Right ventricle myocardium (tissue), 1 donor: ENCODE measurements around the gene TRABD2A.

DNA sequence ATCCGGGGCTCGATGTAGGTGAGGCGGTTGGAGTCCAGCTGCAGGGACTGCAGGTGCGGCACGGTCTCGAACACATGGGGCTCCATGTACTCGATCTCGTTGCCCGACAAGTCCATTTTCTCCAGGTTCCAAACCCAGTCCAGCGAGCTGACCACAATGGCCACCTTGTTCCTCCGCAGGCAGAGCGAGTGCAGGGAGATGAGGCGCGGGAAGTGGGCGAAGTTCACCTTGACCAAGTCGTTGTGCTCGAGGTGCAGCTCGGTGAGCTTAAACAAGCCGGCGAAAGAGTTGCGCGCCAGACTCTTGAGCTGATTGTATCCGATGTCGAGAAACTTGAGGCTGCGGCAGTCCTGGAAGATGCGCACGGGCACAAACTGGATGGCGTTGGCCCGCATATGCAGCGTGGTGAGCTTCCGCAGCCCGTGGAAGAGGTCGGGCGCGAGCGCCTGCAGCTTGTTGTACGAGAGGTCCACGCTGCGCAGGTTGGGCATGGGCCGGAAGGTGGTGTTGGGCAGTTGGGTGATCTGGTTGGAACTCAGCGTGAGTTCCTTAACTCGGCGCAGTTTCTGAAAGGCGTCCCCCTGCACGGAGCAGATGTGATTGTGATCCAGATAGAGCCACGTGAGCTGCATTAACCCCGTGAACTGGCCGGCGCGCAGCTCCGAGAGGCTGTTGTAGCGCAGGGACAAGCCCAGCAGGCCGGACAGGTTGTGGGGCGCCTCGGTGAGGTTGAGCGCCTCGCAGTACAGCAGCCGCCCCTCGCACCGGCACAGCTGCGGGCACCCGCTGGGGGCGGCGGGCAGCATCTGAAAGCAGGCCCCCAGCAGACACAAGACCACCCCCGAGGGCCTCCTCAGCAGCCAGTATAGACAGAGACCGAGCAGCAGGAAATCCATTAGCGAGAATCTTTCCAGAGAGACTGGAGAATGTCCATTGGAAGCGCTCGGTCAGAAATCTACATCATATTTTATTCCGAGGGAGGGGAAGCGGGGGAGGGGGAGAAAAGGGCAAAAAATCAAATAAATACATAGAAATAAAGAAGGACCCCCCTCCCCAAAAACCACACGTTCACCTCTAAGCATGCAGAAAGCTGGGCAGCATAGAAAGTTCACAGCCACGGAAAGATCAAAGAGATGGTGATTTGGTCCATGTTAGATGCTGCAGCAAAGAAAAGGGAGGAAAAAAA, 1.2 kb downstream of the LRRTM1 start:
- PRO-cap, 2 experiments, result peak in 2 of 2 experiments; most common minus-strand start position 568 of the sequence (in 1)

GRCh38 chr2:81466702-81467817, 1162.5 kb upstream of the LRRTM1 start:
- PRO-cap, 2 experiments, result no peak in any of the 2 experiments

DNA sequence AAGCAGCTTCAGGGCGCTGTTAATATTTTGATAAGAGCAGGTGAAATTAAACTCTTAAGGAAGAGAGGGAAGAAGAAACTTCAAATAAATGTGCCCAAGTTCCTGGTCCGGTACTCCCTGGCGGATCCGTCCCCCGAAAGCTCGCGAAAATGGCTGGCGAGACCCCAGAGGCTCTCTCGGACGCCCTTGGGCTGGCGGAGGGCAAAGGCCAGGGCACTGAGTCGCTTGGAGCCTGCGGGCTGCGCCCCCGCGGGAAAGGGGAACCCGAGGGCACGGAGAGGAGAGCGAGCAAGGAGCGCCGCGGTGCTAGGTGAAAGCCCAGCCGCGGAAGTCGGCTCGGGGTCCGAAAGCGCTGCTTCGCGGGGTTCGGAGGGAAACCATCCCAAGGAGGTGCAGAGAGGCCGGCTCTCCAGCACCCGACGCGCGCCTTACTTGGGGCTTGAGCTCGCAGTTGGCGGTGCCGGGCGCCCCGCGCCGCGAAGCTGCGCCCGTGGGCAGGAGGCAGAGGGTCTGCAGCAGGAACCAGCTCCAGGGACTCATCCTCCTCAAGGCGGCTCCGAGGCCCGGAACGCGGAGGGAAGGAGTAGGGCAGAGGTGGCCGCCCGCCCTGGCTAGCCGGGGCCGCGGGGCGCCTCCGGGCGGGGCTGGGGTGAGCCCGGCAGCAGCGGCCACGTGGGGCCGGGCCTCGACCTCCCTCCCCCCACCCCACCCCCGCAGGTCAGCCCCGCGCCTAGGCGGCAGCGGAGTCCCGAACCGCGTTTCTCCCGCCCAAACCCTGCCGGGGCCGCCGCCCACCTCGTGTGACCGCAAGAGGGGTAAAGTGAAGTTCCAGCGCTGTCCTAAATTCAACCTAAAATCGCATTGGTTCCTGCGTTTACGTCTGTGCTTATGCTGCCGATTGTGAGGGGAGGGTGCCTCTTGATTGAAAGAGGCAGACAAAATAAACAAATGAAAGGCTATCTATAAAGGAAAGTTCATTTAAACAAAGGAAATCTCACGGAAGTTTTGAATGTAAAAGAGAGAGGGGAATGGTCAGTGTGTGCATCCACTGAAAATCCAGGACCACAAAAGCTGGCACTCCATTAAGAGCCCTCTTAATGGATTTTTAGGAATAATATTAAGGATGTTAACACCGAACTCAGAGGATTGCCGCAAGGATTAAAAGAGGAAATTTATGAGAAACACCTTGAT, at the start of gene TRABD2A:
Gene TRABD2A, minus strand, starts transcription at position 585 of the 1,191 bp plus-strand sequence.
- PRO-cap, 2 experiments, result no peak in any of the 2 experiments

- PRO-cap, 2 experiments, result peak in 1 of 2 experiments; most common minus-strand start chr2:84882247 (in 1)
Observed at GRCh38 chr2:84882111-84882445, 1.2 kb upstream of the TRABD2A start.

GRCh38 chr2:85049287-85049895, 78.4 kb downstream of the KCMF1 start:
- PRO-cap, 2 experiments, result no peak in any of the 2 experiments

GRCh38 chr2:85303916-85304796, 23.6 kb downstream of the TGOLN2 start:
- PRO-cap, 2 experiments, result no peak in any of the 2 experiments

DNA sequence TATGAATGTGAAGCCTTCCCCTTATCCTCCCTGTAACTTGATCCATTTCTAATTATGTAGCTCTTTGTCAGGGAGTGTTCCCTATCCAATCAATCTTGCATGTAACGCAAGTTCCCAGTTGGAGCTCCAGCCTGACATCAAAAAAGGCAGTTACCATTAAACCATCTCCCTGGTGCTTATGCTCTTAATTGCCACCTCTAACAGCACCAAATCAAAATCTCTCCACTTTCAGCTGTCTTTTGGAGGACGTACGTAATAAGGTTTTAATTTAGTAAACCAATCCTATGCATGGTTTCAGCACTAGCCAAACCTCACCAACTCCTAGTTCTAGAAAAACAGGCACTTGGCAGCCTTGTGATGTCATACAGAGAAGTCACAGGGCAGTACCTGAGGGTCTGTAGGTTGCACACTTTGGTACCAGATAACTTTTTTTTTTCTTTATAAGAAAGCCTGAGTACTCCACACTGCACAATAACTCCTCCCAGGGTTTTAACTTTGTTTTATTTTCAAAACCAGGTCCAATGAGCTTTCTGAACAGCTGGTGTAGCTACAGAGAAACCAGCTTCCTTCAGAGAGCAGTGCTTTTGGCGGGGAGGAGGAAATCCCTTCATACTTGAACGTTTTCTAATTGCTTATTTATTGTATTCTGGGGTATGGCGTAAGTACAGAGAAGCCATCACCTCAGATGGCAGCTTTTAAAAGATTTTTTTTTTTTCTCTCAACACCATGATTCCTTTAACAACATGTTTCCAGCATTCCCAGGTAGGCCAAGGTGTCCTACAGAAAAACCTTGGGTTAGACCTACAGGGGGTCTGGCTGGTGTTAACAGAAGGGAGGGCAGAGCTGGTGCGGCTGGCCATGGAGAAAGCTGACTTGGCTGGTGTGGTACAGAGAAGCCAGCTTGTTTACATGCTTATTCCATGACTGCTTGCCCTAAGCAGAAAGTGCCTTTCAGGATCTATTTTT, 5.6 kb downstream of the MAT2A start:
- PRO-cap, 2 experiments, result no peak in any of the 2 experiments

- PRO-cap, 2 experiments, result no peak in any of the 2 experiments
Observed at GRCh38 chr2:85598773-85599390, 3.3 kb downstream of the RNF181 start.

- PRO-cap, 2 experiments, result no peak in any of the 2 experiments
Observed at GRCh38 chr2:85599391-85600190, 2.9 kb downstream of the TMEM150A start.

DNA sequence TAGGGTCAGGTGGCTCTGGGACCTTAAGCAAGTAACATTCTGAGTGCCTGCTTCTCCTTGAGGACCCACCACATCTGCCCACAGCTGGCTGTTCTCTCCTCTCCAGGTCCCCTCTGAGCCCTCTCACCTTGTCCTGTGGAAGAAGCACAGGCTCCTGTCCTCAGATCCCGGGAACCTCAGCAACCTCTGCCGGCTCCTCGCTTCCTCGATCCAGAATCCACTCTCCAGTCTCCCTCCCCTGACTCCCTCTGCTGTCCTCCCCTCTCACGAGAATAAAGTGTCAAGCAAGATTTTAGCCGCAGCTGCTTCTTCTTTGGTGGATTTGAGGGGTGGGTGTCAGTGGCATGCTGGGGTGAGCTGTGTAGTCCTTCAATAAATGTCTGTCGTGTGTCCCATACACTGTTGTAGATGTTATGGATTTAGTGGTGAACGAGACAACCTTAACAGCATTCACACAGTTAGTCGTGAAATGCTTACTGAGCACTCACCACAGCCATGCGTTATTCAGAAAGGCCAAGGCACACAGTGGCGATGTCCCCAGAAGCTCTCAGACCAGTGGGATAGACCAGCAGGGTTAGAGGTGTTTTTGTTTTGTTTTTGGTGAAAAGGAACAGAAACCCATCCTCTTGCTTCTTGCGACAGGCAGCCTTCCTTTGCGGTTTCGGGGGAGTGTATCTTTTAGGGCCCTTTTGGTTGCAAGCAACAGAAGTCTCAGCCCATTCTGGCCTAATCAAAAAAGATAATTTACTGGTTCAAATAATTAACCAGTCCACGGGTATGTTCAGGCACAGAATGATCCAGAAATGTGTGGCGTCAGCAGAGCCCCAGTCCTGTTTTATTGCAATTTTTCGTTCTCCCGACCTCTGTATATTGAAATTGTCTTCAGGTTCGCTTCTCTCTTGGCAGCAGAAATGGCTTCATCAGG, 4.6 kb downstream of the GNLY start:
- PRO-cap, 2 experiments, result no peak in any of the 2 experiments

- PRO-cap, 2 experiments, result no peak in any of the 2 experiments
Observed at GRCh38 chr2:85706411-85707062, 12.4 kb downstream of the GNLY start.

DNA sequence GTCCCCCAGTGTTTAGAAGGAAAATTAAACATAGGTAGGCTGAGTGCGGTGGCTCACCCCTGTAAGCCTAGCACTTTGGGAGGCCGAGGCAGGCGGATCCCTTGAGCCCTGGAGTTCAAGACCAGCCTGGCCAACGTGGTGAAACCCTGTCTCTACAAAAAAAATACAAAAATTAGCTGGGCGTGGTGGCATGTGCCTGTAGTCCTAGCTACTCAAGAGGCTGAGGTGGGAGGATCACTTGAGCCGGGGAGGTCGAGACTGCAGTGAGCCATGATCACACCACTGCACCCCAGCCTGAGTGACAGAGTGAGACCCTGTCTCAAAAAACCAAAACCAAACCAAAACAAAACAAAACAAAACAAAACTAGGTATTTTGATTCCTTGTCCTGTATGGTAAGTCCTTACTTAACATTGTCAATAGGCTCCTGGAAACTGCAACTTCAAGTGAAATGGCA, 20.3 kb downstream of the GNLY start:
- PRO-cap, 2 experiments, result no peak in any of the 2 experiments

DNA sequence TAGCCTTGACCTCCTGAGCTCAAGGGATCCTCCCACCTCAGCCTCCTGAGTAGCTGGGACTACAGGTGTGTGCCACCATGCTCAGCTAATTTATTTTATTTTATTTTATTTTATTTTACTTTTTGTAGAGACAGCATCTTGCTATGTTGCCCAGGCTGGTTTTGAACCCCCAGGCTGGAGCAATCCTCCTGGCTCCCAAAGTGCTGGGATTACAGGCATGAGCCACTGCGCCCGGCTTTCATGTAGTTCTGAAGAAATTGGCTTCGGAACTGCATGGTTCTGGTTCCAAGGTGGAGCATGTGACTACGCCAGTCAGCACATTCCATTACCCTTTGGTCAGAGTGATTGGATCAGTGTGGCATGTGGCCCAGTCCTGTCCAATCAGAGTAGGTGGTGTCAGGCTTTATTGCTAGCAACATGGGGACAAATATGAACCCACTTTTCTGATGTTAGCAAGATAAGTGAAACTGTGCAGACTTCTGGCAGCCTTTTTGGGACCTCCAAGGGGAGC, 16.4 kb upstream of the ATOH8 start:
- PRO-cap, 2 experiments, result peak in 1 of 2 experiments; most common minus-strand start position 250 of the sequence (in 1)

GRCh38 chr2:85768707-85769148, 14.9 kb downstream of the ATOH8 start:
- PRO-cap, 2 experiments, result peak in 2 of 2 experiments; most common plus-strand start chr2:85769047 (in 1); most common minus-strand start chr2:85768910 (in 2)

DNA sequence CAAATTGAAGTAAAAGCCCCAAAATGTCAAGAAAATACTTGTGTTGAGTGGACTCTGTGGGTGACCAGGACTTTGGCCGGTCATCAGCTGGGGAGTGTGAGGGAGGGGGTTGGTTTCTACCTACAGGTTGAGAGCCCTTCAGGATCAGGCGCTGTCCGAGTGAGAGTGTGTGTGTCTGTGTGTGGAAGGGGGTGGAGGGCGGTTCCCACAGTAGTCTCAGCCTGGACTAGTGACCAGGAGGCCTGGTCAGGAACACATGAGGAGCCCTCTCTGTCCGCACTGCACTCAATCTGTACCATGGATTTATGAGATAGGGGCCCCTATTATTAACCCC, 34.2 kb downstream of the ATOH8 start:
- PRO-cap, 2 experiments, result no peak in any of the 2 experiments

GRCh38 chr2:85797137-85797528, 43.3 kb downstream of the ATOH8 start:
- PRO-cap, 2 experiments, result peak in 2 of 2 experiments; most common minus-strand start chr2:85797244 (in 2)

DNA sequence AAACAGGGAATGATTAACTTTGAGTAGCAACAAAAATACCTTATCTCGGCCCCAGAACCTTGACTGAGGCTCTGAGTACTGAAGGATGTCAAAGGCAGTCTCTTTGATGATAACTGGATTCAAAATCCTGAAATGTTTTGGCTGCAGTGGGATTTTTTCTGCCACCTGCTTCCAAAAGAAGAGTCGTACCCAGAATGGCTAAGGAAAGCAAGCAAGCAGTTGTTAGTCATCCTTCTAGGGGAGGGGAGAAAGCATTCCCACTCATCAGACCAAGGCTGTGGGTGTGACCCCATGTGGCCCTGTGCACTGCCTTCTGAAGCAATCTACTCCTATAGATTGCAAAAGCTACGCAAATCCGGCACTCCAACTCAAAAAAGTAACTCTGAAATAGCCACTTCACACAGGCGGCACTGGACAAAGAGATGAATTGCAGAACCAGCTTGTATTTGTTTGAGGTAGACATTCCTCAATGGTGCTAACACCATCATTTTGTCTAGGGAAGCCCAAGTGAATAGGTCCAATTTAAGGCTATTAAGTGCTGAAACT, 44.4 kb downstream of the ST3GAL5 start:
- PRO-cap, 2 experiments, result no peak in any of the 2 experiments

DNA sequence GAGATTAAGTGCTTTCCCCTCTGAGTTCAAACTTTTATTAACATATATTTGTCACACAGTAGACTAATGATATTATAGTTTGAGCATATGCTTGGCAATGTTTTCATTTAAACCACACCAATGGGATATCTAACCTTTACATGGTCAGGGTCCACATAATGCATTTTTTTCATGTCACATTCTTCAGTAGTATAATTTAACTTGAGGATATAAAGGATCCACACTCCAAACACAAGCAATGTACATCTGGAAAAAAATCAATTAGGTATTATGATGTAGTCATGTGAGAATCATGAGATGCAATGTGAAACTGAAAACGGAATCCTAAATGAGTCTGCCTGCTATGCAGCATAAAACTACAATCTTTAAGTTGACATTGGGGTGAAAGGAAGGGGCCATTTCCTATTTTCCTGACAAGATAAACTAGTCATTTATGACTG, 27.7 kb downstream of the ST3GAL5 start:
- PRO-cap, 2 experiments, result no peak in any of the 2 experiments

DNA sequence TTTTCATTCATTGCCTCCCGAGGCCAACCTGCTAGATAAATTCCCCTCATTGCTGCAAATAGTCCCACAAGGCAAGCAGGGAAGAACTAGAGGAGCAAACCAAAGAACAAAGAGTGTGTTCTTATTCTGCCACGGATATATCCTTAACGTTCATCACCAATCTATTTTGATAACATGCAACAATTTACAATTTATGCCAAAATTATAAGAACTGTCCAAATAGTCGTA, 1.8 kb downstream of the ST3GAL5 start:
- PRO-cap, 2 experiments, result no peak in any of the 2 experiments

- PRO-cap, 2 experiments, result no peak in any of the 2 experiments
Observed at GRCh38 chr2:85936222-85937126, 47.7 kb upstream of the ST3GAL5 start.